Daoy (cell line): ENCODE data around the gene ZNF236.

DNA sequence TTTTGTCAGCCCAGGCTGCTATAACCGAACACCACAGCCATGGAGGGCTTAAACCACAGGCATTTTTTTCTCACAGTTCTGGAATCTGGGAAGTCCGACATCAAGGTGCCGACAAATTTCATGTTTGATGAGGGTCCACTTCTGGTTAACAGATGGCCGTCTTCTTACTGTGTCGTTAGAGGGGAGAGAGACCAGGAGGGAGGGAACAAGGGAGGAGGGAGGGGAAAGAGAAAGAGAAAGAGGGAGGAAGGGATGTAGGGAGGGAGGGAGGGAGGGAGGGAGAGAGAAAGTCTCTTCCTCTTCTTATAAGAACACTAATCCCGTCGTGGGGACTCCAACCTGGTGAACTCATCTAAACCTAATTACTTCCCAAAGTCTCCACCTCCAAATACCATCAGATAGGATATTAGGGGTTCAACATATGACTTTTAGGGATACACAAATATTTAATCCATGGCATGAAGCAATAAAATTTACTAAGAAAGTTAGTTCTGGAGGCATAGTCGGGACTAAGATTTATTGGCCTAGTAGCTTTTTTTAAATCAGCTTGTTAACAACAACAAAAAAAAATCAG lies 6.3 kb upstream of the CNDP2 start:
- RAMPAGE, long total RNA, result no peak

DNA sequence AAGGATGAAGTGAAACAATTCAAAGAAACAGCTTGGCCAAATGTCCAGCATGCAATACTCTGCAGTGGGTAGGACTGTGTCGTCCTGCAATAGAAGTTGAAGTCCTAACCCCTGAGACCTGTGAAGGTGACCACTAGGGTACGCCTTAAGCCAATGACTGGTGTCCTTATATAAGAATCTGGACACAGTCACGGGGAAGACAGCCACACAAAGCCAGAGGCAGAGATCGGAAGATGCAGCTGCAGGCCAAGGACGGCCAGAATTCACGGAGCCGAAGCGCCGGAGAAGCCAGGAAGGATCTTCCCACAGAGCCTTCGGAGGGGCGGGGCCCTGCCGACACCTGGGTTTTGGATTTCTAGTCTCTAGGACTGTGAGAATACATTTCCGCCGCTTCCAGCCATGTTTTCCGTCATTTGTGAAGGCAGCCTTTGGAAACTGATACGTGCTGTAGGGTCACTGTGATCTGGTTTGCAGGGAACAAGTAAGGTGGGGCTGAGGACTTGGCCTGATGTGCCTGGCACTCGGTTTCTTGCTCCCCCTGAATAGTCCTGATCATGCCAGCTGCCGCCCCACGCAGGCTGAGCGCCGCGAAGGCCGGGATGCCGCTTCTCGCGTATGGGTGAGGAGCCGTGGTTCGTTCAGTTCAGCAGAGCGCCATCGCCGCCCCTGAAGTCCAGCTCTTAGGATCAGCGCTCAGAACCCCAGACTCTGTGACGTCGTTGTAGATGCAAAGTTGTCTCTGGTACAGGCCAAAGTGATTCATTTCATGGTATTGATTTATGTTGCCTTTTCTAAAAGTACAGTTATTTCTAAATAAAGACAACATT lies 38.7 kb downstream of the PTGR3 start:
- RAMPAGE, long total RNA, result no peak

GRCh38 chr18:75211037-75211686 lies 565 bp downstream of the TSHZ1 start:
- RAMPAGE, long total RNA, result no peak

DNA sequence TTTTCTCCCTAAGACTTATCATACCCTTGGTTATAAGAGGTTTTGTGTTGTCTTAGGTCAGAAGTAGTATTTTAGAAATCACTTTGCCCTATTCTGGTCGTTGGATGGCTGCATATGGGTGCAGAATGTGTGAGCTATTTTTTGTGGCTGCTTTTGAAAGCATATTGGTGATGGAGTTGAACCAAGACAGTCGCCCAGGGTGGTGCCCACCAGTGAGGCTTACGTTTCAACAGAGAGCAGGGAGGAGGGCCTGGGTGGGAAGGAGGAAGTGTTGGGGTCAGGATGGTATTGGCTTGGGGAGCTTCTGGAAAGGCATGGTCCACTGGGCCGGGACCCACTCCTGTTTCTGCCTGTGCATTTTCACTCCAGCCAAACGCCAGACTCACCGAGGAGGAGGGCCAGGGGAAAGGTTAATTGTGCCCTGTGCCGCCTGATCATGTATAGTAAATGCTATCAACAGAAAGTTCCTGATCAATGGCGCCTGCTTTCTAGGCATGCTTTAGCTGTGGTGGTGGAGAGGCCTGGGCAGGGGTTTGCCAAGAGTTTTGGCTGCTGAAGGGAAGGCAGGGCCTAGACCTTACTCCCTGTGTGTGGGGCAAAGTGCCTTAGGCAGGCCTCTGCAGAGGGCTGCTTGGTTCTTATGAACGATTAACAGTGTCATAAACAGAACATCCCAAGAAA lies 6.1 kb downstream of the TSHZ1 start:
- RAMPAGE, long total RNA, result no peak

GRCh38 chr18:75548271-75548783 lies 120.8 kb upstream of the SMIM21 start:
- RAMPAGE, long total RNA, result no peak

DNA sequence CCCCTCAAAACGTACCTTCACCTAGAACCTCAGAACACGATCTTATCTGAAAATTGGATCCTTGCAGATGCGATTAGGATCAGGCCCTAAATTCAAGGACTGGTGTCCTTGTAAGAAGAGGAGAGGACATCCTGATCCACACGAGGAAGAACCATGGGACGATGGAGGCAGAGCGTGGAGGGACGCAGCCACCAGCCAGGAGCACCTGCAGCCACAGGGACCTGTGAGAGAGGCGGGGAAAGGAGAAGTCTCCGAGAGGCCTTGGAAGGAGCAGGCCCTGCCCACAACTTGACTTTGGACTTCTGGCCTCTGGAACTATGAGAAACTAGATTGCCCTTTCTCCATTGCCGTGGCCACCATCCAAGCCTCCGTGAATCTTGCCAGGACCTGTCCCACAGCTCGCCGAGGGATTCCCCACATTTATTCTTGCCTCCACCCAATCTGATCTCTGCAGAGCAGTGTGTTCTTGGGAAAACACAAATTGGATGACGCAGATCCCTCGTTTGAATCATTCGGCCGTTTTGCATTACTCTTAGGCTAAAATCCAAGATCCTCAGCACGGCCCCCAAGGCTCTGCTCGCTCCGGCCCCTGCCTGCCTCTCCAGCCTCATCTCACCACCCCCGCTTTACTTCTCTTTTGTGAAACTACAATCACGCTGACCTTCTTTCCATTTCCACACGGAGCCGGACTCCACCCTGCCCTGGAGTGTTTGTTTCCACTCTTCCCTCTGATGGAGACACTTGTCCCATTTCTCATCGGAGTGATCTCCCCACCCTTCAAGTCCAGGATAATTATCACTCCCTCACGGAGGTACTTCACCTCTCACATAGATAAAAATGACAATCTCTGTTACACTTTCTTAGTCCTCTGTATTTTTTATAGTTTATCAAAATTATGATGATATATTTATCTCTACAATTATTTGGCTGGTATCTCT lies 364.2 kb downstream of the ZNF516 start:
- RAMPAGE, long total RNA, result no peak

DNA sequence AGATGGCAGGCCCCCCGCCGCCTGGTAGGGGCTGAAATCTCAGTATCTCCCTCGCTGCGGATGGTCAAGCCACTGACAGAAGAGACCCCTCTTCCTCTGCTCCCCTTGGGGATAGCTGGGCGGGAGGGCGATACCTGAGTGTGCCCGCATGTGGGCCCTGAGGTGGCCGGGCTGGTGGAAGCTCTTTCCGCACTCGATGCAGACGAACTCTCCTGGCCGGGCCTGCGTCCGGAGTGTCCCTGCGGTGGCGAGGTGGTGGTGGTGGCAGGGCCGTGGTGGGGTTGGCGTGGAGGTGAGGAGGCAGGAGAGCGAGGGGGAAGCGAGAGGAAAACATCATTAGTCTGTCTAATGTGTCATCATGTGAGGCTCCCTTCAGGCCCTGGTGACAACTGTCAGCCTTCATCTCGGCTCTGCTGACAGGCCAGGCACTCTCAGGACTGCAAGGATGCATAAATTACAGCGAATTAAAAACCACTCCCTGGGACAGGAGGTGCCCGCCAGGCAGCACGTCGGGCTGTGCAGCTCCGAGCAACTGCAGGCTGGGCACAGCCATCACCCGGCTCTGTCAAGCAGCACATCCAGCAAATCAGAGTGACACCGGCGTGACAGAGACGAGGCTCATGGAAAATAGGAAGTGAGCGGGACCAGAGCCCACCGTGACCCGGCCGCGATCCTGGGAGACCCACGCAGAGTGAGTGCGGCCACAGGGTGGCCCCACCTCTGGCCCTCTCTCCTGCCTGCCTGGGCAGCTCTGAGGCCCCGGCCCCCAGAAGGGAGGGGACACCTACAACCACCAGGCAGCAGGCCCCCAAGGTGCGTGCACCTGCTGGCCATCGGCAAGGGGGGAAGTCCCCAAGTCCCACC lies 123.5 kb downstream of the ZNF516 start:
- RAMPAGE, long total RNA, result no peak

- RAMPAGE, long total RNA, result no peak
These were observed 43.2 kb downstream of the ZNF516 start for GRCh38 chr18:76451783-76452348.

DNA sequence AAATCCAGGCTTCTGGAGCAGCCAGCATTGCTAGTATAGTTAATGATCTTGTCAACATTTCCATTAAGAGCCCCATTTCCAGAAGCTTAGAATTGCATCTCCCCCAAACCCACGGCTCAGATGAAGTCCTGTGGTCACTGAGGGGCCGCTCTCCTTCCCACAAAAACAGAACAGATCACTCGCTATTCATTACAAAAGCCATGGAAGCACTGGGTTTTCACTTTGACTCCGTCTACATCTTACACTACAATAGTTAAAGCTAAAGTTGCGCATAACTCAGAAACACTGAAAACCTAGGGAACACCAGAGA lies 41.9 kb downstream of the ZNF516 start:
- RAMPAGE, long total RNA, result no peak

- RAMPAGE, long total RNA, result no peak
These were observed 30.2 kb upstream of the ZNF516 start for GRCh38 chr18:76524934-76525958.

GRCh38 chr18:76545785-76546427 lies 50.9 kb upstream of the ZNF516 start:
- RAMPAGE, long total RNA, result no peak

DNA sequence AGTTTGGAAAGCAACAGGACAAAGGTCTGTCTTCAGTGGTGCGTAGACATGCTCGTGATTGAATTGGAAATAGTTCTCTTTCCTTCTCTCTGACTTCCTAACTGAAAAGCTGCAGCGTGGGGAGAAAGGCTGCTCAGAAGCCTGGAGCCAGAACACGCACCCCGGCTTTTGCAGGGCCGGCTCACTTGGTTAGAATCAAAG lies 127.7 kb upstream of the ZNF516 start:
- RAMPAGE, long total RNA, result no peak

GRCh38 chr18:76670547-76670901 lies 151.8 kb upstream of the ZNF236 start:
- RAMPAGE, long total RNA, result no peak

- RAMPAGE, long total RNA, result no peak
These were observed 114.7 kb upstream of the ZNF236 start for GRCh38 chr18:76707789-76707998.

GRCh38 chr18:76821739-76822202 lies 586 bp upstream of the ZNF236 start:
- RAMPAGE, long total RNA, result no peak

DNA sequence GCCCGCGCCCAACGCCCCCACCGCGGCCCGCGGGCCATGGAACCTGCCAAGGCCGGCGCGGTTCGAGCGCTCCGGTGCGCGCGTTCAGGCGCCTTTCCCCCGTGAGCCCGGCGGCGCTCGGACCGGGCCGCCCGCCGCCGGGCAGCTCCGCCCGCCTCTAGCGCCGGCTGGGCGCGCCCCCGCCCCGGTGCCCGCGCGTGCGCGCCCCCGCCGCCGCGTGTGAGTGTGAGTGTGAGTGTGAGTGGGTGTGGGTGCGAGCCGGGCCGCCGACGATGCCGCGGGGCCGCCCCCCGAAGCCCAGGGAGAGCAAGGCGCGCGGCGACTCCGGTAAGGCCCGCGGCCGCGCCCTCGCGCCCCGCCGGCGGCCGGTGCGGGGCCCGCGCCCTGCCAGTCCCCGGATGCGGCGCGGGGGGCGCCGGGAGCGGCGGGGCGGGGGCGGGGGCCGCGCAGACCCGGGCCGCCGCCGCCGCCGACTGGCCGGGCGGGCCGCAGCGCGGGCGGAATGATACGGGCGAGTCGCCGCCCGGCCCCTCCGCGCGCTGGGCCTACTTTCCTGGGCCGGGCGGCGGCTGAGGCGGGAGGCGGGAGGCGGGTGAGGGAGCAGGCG lies at the start of gene ZNF236:
Gene ZNF236 (plus strand): TSS at position 222 of the 607 bp plus-strand sequence.
- RAMPAGE, long total RNA, result no peak

DNA sequence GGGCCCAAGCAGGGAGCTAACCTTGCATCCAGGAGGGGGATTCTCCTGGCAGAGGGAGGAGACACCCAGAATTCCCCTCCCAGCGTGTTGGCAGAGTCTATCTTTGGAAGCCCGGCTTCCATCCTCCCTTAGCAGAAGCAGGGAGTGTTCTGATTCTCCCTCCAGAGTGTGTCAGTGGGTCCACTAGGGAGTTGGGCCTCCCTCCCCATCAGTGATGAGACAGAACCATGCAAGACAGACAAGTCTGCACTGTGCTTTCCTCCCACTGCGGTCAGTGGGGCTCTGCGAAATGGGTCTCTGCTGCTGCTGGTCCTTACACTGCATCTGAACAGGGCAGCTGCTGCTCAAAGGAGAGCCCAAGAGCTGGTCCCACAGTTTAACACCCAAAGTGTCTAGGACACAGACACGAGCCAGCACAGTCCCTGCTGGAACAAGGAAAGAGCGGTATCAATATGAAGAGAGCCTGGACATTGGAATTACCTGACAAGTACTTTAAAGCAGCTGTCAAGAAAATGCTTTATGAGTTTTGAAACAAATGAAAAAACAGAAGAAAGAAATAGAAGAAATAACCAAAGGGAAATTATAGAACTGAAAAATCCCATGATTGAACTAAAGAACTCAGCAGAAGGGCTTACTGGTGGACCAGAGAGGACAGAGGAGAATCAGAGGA lies 40.2 kb downstream of the ZNF236 start:
- RAMPAGE, long total RNA, result no peak

- RAMPAGE, long total RNA, result no peak
These were observed 153.8 kb downstream of the MBP start for GRCh38 chr18:76978538-76979463.

DNA sequence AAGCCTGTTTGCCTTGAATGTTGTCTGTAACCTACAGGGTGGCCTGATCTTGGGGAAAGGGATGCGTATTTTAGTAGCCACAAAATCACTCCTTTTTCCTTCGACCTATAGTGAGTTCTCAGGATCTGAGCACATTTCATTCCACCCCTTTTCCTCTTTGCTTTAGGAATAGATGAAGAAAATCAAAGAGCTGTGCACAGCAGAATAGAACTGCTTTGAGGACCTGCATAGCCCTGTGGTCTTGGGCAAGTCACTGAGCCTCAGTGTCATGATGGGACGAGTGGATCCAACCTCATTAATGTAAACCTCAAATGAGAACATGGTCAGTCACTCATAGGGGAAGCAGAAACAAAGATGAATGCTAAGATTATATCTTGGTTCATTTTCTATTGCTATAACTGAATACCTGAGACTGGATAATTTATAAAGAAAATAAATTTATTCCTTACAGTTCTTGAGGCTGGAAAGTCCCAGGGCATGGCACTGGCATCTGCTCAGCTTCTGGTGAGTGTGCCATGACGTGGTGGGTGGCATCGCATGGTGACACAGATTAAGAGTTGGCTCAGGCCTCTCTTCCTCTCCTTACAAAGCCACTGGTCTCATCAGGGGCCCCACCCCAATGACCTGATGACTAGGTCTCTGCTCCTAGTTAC lies 67.7 kb downstream of the MBP start:
- RAMPAGE, long total RNA, result no peak

DNA sequence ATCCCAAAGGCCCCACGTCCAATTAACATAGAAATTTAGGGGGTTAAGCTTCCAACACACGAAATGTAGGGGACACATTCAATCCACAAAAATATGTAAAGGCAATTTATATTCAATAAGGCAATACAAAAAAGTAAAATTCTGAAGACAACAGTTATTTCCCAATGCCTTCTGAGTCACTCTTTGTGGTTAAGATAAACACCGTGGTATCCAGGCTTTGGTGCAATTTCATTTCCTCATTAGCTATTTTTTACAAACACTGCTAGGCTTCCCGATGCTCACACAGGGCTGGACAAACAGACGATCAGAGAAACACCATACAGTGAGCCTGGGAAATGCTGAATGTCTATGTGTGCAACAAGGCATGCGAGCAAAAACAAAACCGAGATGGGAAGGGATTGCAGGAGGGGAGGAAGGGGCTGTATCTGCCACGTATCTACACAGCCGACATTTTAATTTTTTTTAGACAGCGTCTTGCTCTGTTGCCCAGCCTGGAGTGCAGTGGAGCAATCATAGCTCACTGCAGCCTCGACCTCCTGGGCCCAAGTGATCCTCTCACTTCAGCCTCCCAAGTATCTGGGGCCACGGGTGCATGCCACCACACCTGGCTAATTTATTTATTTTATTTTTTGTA lies 67.1 kb downstream of the MBP start:
- RAMPAGE, long total RNA, result no peak